Measurements from ENCODE around the genes NSG2 and DRD1.

DNA sequence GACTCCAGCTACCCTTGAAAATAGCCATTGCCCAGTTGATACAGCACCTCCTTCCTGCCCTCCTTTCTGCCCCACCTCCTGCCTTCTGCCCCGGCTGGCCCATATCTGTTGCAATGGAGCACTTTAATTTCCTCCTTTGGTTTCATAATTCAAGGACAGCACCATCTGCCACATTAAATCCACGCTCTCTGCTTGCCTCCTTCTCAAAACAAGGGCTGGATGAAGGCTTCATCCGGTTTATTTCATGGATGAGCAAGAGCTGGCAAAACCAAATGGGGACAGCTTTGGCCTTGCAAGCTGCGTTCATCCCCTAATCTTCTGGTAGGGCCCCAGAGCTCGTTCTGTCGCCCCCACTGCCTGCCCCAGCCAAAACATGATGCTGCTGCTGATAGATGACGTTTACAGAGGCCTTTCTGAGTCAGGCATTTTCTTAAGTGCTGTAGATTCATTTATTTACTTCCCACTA lies 115.8 kb upstream of the CPEB4 start:
- PRO-cap: no peak

DNA sequence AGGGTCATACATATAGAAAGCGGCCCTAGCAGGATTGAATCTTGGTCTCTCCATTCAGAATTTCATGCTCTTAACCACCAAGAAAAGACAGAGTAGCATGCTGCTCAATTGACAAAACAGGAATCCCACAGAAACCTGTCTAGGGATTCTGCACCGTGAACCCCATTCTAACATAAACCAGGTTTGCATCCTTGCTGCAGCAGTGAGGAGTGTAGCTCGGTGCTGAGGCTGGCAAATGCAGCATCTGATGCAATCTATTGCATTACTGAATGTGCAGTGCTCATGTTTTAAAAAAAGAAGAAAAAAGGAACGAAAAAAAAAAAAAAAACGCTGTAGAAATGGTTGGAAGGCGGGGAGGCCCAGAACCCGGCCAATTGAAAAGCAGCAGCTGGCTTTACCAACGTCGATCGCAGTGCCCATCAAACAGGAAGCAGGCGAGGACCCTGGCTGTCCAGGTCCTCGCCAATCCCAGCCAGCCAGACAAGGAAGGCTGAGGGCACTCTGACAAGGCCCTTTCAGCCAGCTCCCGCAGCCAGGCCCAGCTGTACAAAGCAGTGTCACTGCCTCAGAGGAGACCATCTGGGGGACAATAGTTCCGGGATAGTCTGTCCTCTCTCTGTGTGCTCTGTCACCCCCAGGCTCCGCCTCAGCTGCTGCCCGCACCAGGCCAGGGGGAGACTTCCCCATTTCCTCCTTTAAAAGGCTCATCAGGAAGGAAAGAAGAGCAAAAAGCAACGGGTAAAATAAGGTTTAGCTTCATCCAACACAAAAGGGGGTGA lies 21.9 kb upstream of the CPEB4 start:
- PRO-cap: no peak

DNA sequence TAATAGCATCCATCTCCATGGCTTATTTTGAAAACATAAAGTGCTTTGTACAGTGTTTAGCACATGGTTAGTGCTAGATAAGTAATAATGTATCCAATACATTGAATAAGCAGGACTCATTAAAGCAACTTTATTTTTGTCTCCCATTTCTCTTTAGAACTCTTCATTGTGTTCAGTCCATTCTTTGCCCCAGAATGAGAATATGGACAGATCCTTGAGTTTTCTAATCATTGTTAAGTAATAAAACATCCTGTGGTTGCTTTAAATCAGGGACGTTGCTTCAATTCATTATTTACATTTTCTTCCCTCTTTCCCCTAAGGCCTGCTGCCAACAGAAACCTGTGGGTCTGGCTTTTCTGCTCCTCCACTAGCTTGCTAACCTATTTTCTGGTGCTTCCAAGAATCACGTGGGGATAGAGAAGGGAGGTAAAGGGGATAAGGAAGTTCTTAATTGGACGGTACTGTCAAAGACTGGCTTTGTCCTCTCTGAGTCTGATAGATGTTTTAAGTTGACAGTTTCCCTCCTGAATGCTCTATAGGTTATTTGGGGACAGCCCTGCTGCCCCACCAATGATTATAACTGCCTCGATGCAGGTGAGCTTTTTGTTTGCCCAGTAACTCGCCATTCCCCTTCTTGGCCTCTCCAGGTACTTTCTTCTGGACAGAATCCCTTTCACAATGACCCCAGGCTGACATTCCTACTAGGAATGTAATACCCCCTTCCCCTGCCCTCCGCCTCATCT lies 20.1 kb upstream of the CPEB4 start:
- PRO-cap: no peak

- PRO-cap: no peak
Measured at GRCh38 chr5:173889134-173889452, 944 bp downstream of the CPEB4 start.

GRCh38 chr5:173907083-173908130 lies 19.3 kb downstream of the CPEB4 start:
- PRO-cap: no peak

DNA sequence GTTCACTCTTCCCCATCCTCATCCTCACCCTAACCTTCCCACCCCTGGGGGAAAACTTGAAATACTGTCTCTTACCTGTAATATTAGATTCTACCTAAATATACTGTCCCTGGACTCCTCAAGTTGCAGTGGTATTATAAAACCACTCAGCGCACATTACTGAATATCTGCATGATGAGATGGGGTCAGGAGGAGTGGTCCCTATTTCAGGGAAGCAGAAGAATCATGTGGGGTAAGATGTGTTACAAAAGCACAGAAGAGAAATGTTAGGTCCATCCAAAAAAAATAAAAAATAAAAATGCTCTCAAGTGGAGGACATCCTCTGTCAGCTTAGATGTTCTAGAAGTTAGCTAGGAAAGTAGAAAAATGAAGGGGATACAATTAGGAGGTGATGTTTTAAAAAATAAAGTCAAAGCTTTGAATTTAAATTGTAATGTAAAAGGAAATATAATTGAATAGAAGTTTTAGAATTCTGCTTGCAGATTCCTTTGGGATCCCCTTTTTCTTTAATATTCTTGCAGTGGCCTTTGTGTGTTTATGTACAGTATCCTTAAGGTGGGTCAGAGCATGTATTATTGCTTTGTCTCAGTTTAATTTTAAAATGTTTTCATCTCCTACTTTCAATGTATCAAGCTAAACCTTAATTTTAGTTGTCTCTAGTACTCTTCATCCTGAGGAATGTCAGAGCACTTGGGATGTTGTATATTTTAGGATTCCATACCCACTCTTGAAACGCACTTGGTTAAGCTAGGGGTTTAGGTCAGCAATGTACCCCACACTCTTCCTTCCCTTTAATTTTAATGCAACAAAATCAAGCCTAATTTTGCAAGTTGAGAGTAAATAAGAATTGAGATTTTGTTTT lies 20.5 kb downstream of the CPEB4 start:
- PRO-cap: no peak

DNA sequence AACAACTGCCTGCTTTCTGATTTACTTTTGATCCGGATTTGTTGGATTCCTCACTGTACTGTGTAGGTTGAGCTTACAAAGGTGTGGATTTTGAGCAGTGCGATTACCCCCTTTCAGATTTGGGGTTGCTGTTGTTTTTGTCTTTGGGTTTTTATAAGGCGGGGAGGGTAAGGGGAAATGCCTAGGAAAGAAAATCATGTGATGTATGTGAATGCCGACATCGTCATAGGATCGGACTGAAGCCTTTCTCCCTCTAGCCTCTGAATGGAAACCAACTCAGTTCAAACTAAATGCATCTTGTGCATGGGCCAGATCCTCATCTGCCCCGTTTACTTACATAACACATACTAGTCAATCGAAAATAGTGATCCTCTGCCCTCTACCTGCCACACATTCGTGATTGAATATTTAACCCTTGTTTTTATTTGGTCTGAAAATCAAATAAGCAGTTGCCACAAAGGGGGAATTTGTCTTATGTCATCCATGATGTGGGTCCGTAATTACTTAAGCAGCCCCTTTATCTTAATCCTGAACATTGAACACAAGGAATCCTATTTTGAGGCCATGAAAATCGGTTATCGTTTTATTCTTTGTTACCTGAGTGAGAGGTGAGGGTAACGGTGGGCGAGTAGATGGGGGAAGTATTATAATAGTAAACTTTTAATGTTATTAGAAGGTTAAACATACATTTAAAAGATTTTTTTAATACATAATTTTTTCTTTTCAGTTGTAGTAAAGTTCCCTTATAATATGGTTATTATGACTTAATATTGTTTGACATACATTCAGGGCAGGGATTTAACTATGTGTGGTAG lies 30.4 kb downstream of the CPEB4 start:
- PRO-cap: bidirectional peak, plus-strand start at position 217 of the sequence, minus-strand start at position 262 of the sequence

DNA sequence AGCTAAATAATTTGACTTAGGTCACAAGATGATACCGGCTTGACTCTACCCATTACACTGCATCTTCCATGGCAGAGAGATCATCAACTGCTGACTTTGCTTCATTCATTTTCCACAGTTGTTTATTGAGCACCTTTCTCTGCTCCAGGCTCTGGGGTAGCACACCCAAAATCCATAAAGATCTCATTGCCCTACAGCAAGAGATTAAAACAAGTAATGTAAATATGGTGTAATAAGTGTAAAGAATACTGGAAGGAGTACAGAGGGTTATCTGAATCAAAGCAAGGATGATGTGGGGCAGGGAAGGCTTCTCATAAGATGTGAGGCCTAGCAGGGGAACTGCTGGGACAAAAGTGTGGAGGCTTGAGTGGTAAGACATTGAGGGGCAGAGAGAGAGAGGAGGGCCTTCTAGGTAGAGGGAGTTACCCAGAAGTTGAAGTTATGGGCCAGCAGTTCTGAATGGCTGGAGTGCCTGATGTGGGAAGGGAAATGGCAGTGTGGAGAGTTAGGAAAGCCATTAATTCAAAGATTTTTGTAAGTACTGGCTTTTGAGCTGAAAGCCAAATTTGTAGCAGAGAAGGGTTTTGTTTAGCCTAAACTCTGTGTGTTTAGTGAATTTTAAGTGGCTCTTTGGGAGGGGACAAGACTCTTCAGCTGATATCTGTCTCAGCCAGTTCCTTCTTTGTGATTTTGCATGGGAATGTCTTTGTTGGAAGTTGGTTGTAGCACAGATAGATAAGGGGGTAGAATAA lies 36.7 kb downstream of the CPEB4 start:
- PRO-cap: no peak

DNA sequence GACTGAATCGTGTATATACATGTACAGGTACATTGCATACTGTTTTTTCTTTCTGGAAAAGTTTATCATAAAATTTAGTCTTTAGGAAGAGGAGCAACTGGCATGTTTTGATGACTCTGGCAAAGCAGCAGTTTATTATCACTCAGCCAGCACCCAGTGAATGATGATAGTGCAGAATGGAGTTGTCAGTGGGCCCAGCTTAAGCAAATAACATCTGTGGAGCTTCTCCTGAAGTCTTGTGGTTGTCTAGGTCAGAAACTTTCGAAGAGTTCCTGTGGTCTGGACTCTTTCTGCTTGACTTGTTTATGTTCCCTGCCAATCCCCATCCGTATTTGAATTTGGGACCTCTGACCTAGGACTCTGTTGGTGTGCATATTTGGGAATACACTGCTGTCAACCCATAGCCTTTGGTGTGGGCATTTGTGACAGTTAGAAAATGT lies 38.1 kb upstream of the C5orf47 start:
- PRO-cap: no peak

DNA sequence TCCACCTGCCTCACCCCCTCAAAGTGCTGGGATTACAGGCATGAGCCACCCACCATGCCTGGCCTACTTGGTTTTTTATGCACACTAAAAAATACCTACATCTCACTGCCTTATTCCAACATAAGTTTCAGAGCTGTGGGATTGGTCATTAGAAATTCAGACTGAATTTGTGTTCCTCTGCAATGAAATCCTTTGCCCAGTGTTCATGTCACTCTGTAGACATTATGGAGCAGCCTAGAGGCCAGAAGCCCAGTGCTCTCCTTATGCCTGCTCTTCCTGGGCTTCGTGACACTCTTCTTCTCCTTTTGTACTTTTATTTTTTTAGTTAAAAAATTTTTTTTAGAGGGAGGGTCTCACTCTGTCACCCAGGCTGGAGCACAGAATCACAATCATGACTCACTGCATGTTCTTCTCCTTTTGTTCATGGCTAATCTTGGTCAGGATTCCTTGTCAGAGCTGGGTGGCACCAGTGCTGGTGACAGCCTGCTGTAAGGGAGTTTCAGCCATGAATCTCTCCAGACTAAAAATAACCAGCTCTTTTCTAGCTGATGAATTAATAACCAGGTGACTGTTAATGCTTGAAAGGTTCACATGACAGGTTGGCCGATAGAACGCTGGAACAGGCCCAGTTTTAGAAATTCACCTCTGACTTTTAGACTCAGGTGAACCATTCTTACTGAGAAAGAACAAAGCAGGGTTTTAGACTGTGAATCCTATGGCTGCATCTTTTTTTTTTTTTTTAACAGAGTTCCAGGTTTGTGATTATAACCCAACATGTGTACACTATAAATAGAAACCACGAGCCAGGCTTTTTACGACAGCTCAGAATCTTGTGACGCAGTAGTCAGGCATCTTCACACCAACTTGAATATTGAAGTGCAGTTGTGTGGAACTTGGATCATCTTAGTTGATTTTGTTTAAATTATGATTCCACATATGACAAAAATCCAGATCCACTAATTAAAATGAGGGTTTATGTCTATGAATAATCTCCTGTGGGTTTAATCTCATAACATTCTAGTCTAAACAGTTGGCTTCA lies 34.0 kb upstream of the C5orf47 start:
- PRO-cap: no peak

- PRO-cap: no peak
Measured at GRCh38 chr5:173963735-173964578, 25.0 kb upstream of the C5orf47 start.

GRCh38 chr5:174045477-174045959 lies at the start of gene NSG2:
Gene NSG2, plus strand, starts transcription at chr5:174045706.
- PRO-cap: no peak

DNA sequence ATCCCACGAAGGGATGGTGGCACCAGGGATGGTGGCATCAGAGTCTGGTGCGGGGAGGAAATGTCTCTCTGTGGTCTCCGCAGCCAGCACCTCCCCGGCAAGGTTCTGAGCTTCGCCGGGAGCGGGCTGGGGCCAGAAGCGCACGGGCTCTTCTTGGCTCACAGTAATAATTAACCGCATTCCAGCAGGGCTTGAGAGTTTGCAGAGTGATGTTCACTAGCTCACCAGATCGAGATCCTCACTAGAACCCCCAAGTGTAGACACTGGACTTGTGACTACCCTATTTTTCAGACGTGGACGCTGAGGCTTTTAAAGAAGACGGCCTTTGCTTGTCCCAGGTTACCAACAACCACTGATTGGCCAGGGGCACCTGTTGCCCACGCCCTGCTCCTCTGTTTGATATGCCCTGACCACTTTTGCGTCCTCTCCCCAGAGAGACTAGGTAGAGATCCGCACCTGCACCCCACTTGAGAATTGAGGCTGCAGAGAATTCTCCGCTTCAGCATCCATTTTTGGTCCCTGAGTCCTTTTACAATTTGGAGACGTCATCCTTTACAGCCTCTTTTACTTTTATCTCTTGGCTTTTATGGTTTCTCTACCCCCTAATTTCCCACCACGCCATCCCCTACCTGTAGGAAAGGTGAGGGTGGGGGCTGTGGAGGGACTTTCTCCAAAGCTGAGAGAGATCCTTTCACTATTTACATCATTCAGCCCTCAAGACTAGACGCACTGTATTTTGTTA lies 1.4 kb downstream of the MSX2 start:
- PRO-cap: no peak

DNA sequence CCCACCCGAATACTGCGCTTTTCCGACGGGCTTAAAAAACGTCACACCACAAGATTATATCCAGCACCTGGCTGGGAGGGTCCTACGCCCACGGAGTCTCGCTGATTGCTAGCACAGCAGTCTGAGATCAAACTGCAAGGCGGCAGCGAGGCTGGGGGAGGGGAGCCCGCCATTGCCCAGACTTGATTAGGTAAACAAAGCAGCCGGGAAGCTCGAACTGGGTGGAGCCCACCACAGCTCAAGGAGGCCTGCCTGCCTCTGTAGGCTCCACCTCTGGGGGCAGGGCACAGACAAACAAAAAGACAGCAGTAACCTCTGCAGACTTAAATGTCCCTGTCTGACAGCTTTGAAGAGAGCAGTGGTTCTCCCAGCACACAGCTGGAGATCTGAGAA lies 45.9 kb downstream of the DRD1 start:
- PRO-cap: no peak

DNA sequence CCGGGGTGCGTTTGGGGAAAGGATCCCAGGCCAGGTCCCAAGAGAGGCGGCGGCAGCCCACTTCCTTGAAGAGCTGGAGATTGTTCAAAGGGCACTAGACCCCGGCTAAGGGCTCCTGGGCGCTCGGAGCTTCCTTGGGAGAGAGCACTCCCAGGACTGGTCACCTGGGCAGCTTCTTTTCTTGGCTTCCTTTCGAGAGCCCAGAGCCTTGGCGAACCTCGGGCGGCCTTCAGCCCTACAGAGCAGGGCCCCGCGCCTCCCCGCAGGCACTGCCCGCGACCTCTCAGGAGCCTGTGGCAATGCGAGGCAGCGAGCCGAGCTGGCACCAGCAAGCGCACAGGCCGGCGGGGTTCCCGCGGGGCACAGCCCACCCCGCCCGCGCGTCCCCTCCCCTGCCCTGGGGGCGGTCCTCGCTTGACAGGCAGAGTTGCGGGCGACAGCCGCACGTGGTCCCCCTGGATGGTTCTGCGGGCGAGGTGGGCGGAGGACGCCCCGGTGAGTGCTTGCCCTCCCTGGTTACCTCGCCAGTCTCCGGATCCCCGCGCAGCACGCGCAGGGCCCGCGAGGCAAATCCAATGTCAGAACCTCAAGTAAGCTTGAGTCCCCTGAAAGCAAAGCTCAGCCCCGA lies at the start of gene DRD1:
TSS of gene DRD1 (minus strand) at position 338 of the 628 bp plus-strand sequence.
- PRO-cap: no peak

- PRO-cap: no peak
Measured at GRCh38 chr5:175689287-175690120, 31.6 kb downstream of the HRH2 start.

DNA sequence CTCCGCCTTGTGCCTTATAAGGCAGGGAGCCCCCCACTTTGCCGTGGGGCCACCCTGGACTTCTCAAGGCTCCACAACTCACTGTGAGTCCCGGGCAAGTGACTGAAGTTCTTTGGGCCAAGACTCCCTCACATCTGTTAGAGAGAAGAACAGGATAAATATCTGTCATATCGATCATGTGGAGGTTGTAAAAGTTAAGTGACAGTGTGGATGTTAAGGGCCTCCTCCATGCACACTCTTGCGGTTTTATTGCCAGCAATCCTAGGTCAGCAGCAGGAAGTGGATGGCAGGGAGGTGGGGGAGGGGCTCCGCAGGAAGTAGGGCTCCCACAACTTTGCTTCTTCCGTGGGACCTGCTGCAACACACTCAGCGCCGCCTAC lies 38.5 kb downstream of the HRH2 start:
- PRO-cap: no peak

GRCh38 chr5:175861100-175861831 lies 10.1 kb upstream of the CPLX2 start:
- PRO-cap: no peak

- PRO-cap: unidirectional peak, plus-strand start at chr5:175878968
Measured at GRCh38 chr5:175878648-175879262, 7.4 kb downstream of the CPLX2 start.

DNA sequence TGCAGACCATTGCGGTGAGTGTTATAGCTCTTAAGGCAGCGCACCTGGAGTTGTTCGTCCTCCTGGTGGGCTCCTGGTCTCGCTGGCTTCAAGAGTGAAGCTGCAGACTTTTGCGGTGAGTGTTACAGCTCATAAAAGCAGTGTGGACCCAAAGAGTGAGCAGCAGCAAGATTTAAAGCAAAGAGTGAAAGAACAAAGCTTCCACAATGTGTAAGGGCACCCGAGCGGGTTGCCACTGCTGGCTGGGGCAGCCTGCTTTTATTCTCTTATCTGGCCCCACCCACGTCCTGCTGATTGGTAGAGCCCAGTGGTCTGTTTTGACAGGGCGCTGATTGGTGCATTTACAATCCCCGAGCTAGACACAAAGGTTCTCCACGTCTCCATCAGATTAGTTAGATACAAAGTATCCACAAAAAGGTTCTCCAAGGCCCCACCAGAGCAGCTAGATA lies 17.1 kb upstream of the SIMC1 start:
- PRO-cap: no peak

Measured in bronchial lymph node (tissue), 1 donor.